ENCODE results near the gene UQCR10.

GRCh38 chr22:27995999-27996817, 77.2 kb upstream of the PITPNB start:
- PRO-cap, 2 experiments = no peak in any of the 2 experiments

- PRO-cap, 2 experiments = no peak in any of the 2 experiments
Observed at GRCh38 chr22:28075138-28075548, 156.1 kb upstream of the PITPNB start.

- PRO-cap, 2 experiments = no peak in any of the 2 experiments
Observed at GRCh38 chr22:28191501-28191905, 272.4 kb upstream of the PITPNB start.

- PRO-cap, 2 experiments = no peak in any of the 2 experiments
Observed at GRCh38 chr22:28442173-28442793, 237.4 kb downstream of the TTC28 start.

DNA sequence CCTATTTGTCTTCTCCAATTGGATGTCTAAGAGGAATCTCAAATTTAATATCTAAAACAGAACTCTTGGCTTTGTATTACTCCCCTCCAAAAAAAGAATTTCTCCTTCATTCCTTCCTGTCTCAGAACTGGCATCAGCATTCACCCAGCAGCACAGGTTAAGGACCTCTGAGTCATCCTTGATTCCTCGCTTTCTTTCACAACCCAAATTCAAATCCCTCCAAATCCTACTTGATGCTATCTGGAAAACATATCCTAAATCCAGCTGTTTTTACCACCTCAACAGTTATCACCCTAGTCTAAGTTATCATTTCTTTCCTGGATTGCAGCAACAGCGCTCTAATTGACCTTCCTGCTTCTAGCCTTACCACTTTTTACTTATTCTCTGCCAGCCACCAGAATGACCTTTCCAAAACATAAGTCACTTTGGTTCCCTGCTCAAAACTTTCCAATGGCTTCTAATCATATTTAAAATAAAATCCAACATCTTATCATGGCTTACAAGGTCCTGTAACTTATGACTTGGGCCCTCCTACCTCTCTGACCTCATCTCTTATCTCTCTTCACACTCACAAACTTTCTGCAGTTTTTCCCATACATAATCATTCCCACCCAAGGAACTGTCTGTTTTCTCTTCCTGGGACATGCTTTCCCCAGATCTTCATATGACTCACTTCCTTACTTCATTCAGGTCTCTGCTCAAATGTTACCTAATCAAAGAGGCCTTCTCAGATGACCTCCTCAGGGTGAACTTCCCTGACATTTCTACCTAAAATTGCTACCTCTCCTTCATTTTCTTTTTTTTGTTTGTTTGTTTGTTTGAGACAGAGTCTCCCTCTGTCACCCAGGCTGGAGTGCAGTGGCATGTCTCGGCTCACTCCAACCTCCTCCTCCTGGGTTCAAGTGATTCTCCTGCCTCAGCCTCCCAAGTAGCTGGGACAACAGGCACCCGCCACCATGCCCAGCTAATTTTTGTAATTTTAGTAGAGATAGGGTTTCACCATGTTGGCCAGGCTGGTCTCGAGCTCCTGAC, 119.4 kb downstream of the TTC28 start:
- PRO-cap, 2 experiments = no peak in any of the 2 experiments

GRCh38 chr22:28792527-28793189, 20.2 kb downstream of the CCDC117 start:
- PRO-cap, 2 experiments = no peak in any of the 2 experiments

GRCh38 chr22:28883041-28883402, 350 bp upstream of the ZNRF3 start:
- PRO-cap, 2 experiments = peak in 2 of 2 experiments; most common minus-strand start chr22:28883164 (in 2)

DNA sequence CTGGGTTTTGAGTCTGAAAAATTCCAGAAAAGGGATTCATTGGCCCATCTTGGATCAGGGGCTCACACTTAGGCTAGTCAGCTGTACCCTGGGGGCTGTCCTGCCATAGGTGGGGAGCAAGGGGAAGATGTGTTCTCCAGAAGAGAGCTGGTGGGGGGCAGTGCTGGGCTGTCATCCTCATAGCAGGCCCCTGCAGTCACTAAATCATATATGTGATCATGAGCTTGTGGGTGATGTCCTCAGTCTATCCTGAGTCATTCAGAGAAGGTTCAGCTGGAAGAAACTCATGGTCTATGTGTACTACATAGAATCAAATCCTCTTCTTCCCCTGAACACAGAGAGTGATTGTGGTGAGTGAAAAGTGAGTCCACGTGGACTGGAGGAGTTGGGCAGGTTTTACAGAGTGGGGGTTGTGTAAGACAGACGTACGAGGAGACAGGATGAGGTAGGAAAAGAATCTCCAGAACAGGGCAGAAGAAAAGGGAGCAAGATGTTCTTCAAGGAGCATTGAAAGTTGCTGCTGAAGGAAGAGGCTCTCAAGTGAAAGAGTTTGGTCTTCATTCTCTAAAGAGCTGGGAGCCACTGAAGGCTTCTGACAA, 69.0 kb downstream of the C22orf31 start:
- PRO-cap, 2 experiments = no peak in any of the 2 experiments

DNA sequence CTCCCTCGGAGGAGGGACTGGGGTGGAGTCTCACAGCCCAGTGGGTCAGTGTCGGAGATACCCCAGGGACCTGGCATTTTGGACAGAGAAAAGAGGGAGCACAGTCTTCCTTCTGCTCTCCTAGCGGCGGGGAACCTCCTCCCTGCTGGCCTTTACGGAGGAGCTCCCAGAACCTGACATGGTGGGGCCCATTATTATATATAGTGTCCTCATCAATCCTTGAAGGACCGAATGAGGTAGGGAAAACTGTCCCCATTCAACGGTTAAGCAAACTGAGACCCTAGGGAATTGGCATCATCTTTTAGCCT, 831 bp downstream of the EMID1 start:
- PRO-cap, 2 experiments = no peak in any of the 2 experiments

DNA sequence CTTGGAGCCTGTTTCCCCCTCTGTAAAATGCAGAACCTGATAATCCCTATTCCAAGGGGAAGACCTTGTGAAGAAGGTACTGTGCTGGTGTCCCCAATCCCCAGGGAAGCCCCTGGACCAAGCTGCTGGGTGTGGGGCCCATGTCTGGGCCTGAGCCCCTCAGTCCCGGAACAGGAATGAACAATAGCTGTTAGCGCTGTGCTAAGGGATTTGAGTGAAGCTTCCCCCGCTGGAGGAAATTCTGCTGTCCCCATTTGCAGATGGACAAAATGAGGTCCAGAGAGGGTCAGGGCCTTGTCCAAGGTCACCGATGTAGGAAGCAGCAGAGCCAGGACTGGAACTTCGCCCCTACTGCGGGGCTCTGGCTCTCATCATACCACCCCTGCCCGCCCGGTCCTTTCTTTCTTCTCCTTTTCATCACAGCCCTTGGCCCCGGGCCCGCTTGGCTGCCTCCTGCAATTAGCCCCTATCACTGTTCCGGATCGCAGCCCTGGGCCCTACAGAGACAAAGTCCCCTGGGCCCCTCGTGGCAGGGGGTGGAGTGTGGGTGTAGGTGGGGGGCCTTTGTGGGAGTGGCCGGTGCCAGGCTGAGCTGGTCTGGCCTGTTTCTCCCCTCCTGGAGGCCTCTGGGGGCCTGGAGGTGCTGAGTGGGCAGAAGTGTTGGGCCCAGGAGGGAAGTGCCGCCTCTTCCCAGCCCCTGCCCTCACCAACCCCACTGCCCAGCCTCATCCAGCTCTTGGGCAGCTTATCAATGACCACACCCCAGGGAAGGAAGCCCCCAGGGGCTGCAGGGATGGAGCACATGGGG, 3.2 kb downstream of the EMID1 start:
- PRO-cap, 2 experiments = no peak in any of the 2 experiments

GRCh38 chr22:29288885-29289910, 17.3 kb upstream of the GAS2L1 start:
- PRO-cap, 2 experiments = no peak in any of the 2 experiments

DNA sequence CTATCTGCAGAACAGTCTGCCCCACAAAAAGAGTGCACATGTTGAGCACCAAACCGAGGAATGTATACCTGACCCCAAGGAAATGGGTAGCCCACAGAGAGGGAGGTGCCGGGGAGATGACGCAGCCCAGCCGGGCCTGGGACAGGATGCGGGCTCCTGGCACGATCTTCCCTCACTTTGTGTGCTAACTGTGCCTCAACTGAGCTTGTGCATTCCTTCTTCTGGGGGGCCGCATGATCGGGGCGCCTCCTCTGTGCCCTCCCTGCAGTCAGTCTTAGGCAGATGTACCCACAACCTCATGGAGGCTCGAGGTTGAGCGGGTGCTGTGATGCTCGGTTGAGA, 2.3 kb downstream of the GAS2L1 start:
- PRO-cap, 2 experiments = no peak in any of the 2 experiments

DNA sequence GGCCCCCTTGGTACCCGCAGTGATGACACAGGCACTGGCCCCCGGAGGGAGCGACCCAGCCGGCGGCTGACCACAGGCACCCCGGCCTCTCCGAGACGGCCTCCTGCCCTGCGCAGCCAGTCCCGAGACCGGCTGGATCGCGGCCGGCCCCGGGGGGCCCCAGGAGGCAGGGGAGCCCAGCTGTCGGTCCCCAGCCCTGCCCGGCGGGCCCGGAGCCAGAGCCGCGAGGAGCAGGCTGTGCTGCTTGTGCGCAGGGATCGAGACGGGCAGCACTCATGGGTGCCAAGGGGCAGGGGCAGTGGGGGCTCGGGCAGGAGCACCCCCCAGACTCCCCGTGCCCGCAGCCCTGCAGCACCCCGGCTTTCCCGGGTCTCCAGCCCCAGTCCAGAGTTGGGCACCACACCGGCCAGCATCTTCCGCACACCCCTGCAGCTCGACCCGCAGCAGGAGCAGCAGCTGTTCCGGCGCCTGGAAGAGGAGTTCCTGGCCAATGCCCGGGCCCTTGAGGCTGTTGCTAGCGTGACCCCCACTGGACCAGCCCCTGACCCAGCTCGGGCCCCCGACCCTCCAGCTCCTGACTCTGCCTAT, 3.9 kb downstream of the RASL10A start:
- PRO-cap, 2 experiments = no peak in any of the 2 experiments

- PRO-cap, 2 experiments = no peak in any of the 2 experiments
Observed at GRCh38 chr22:29363598-29363797, 24.9 kb downstream of the AP1B1 start.

- PRO-cap, 2 experiments = no peak in any of the 2 experiments
Observed at GRCh38 chr22:29369431-29369857, 18.9 kb downstream of the AP1B1 start.

- PRO-cap, 2 experiments = no peak in any of the 2 experiments
Observed at GRCh38 chr22:29489900-29490417, 9.9 kb downstream of the NEFH start.

DNA sequence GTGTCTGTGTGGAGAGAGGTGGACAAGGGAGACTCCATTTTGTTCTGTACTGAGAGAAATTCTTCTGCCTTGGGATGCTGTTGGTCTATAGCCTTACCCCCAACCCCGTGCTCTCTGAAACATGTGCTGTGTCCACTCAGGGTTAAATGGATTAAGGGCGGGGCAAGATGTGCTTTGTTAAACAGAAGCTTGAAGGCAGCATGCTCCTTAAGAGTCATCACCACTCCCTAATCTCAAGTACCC, 794 bp downstream of the THOC5 start:
- PRO-cap, 2 experiments = no peak in any of the 2 experiments

GRCh38 chr22:29579963-29580187, 1.0 kb downstream of the NIPSNAP1 start:
- PRO-cap, 2 experiments = no peak in any of the 2 experiments

GRCh38 chr22:29767208-29767764, at the start of gene UQCR10:
Gene UQCR10 (plus strand): TSS chr22:29767369.
- PRO-cap, 2 experiments = peak in 2 of 2 experiments; most common plus-strand start chr22:29767365 (in 1); most common minus-strand start chr22:29767369 (in 1)

- PRO-cap, 2 experiments = peak in 1 of 2 experiments; most common plus-strand start chr22:29830881 (in 1)
Observed at GRCh38 chr22:29830435-29831048, 7.5 kb downstream of the ASCC2 start.

Measured in psoas muscle (tissue), 2 donors.